ENCODE results near the gene SUB1.

DNA sequence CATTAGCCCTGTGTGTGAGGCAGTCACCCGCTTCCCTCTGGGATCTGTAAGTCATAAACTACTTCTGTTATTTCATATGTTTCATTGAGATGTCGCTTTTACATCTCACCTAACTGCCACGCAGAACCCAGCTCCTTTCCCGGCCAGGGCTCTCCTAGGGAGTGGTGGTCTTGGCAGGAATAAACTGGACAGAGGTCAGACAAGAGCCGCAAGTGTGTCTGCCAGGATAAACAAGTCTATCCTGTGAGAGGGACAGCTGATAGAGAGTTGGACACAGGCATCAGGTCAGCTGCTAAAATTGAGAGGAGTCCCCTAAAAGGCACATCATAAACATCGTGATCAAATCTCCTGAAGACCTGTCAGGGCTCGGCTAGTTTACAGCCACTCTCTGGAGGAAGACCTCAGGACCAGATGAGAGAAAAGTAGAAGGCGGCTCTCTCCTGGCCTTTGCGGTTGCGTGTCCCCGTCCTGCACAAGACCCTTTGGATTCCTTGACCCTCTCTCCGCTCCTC is 30.0 kb upstream of the GOLPH3 start:
- PRO-cap: no peak

GRCh38 chr5:32221775-32222131 is 47.6 kb upstream of the GOLPH3 start:
- PRO-cap: unidirectional peak, plus-strand start at chr5:32221897

GRCh38 chr5:32538013-32538615 is 47.2 kb upstream of the SUB1 start:
- PRO-cap: no peak

- PRO-cap: bidirectional peak, plus-strand start at chr5:32585574, minus-strand start at chr5:32585564
Measured at GRCh38 chr5:32585225-32585664, at the start of gene SUB1. SUB1 (plus strand) TSS chr5:32585557.

GRCh38 chr5:32645423-32645622 is 60.0 kb downstream of the SUB1 start:
- PRO-cap: no peak

GRCh38 chr5:33240444-33241083 is 200.2 kb upstream of the TARS1 start:
- PRO-cap: no peak

DNA sequence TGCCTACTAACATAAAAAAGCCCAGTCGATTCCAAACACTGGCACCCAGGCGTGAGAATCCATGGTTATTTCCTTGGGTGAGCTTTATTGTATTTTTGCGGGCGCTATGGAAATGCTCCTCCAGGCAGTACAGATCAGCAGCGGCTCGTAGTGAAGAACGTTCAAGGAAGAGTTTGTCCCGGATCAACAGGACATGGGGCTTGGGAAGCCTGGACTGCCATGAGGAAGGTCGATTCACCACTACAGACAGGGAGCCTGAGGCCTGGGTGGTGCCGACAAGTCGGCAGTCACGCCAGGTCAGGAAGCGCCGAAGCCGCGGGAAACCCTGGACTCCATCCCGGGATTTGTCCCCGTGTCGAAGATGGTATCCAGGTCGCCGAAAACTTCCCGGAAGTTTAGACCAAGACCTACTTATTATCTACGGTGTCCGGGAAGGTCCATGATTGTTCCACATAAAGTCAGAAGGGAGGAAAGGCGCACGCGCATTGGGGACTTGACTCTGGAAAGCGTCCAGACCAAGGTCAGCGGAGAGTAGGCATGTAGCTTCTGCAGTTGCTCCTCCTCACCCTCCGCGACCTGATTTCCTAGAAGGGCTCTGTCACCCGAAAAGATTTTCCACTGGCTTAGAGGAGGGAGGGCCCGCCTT is 385 bp upstream of the TARS1 start:
- PRO-cap: no peak

- PRO-cap: no peak
Measured at GRCh38 chr5:33806870-33807471, 84.8 kb downstream of the ADAMTS12 start.

DNA sequence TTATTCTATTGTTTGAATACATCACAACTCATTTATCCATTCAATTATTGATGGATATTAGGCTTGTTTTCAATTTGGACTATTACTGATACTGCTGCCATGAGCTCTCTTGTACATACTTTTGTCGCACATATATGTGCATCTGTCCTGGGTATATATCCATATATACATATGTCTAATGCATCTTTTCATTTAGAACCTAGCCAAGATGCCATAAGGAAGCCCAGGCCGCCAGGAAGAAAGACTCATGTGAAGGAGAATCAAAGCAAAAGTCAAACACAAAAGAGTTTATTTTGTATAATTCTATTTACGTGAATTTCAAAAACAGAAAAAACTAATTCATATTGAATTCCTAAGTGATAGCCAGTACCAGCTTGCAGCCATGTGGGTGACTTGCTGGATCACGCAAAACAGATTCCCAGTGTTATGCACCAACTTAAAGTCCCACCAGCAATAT is 79.0 kb downstream of the ADAMTS12 start:
- PRO-cap: no peak

- PRO-cap: no peak
Measured at GRCh38 chr5:34020685-34021222, 12.9 kb upstream of the AMACR start.

DNA sequence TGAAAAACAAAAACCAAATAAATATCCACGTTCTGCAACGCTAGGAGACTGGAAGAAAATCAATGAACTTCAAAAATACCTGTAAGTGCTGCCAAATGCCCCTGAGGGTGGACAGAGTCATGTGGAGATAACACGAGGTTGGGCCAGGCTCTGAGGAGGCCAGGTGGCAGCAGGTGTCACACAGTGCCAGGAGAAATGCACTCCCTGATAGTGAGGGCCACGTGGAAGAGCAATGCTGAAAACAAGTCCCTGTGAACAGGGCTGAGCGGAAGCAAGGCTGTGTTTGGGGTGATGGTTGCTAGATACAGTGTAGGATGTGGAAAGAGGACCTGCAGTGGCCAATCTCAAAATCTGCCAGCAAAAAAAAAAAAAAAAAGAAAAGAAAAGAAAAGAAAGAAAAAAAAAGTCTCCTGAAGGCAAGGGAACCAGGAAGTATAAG is 16.9 kb downstream of the C1QTNF3 start:
- PRO-cap: no peak

DNA sequence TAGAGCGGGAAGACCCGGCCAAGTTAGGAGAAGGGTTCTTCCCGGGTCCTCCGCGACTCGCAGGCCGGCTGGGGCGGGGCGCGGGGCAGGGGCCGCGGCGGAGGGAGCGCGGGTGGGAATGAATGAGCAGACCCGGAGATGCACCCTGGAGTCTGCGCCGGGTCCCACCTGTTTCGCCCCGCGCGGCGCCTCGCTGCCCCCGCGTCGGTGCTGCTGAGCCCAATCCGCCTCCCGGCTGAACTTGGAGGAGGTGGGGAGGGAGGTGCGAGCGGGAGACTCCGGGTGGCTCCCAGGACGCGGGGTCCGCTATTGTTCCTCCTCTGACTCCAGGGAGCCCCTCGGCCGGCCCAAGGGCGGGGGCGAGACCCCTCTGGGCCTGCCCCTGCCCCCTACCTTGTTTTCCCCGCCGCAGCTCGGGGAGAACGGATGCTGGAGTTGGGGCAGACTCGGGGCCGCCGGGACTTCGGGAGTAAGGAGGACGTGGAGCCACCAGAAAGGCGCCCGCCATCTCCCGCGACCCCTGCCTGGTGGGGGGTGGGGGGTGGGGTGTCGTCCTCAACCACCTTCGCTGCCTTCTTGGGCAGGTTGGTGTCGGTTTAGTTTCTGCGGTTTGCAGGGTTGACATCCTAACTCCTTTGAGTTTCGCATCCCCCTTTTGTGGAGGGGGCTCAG is 718 bp downstream of the RAI14 start:
- PRO-cap: no peak

DNA sequence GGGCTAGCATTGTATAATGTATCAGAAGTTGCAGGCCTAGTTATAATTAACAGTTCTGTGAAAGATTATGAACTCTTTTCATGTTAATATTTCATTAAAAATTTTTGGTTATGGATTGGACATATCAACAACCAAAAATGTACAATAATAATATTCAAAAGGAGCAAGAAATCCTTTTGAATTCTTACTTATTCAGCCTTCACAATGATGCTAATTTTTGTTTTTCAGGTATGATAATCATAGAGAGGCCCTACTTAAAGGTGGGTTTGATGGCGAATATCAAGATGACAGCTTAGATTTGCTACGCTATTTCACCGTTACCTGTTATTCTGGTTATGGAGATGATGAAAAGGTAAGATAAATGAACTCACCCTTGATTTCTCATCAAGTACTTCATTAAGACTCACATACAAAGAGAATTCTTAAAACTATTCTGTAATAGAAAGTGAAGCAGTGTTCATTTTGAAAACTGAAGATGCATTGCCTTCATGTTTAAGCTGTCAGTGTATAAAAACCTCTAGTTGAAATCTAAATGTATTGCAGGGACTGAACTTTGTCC is 6.2 kb downstream of the DNAJC21 start:
- PRO-cap: no peak

GRCh38 chr5:34938751-34939137 is 9.4 kb downstream of the DNAJC21 start:
- PRO-cap: no peak

GRCh38 chr5:34954542-34955235 is 25.3 kb downstream of the DNAJC21 start:
- PRO-cap: no peak

DNA sequence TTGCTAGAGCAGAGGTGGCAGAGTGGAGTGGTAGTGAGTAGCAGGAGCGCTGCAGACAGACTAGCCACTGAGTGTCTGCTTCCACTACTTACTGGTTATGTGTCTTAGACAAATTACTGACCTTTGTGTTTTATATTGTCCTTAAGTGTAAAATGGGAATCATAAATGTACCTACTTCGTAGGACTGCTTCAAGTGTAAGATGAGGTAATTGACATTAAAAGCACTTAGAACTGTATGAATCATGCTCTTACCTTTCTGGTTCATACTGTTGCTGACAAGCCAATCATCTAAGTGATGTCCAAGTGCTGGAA is 12.5 kb upstream of the PRLR start:
- PRO-cap: no peak

GRCh38 chr5:35247252-35248128 is 17.2 kb upstream of the PRLR start:
- PRO-cap: no peak

DNA sequence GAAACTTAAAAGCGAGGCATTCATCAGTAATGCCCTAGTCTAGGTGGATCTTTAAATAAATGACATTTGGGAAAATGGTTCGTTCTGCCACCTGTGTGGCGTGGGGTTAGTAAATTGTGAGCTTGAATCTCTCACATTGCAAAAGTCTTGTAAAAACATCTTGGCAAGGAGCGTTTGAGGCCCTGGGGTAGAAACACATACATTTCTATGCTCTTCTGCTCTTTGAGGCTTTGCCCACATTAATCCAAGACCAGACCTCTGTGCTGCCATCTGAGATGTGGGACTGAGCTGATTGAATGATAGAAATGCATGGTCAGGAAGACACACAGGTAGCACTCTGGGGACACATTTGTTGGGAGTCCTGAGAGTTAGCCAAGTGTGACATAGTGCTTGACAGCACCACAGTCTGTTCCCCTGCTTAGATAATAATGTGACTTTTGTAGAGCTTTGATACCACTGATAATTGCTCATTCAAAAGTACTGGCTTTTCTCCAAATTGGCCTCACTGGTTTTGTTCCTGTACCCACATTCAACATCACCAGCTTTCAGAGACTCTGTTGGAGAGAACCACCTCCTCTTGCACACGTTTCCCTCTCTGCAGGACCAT is 52.7 kb upstream of the IL7R start:
- PRO-cap: no peak

GRCh38 chr5:35860073-35860517 is 3.4 kb downstream of the IL7R start:
- PRO-cap: no peak

- PRO-cap: no peak
Measured at GRCh38 chr5:35904845-35905230, 33.6 kb downstream of the CAPSL start.

Measured in neutrophil (primary cell).